Uterus (tissue), 7 donors: ENCODE measurements around a stretch of chr21.

GRCh38 chr21:36429775-36430643 is 44.8 kb downstream of the CHAF1B start:
- PRO-cap, 4 experiments = peak in 4 of 4 experiments; most common plus-strand start chr21:36430332 (in 2); most common minus-strand start chr21:36430085 (in 4)
- RAMPAGE, long total RNA, 2 experiments = no peak in any of the 2 experiments
- RRBS = no CpG with 5 or more reads among the region's 32 CpGs

DNA sequence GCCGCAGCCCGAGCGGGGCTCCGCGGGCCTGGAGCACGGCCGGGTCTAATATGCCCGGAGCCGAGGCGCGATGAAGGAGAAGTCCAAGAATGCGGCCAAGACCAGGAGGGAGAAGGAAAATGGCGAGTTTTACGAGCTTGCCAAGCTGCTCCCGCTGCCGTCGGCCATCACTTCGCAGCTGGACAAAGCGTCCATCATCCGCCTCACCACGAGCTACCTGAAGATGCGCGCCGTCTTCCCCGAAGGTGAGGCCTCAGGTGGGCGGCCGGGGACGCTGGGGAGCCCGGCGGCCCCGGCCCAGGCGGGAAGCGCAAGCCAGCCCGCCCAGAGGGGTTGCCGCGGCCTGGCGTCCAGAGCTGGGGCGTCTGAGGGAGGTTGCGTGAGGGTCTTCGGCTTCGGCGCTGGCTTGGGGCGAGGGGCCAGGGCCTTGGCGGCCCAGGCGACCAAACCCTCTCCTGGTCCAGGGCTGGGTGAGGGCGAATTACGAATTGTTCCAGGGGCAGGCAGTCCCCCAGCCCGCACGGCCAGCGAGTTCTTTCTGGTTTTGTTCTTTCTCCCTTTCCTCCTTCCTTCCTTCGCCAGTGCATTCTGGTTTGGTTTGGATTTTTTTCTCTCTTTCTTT is 873 bp downstream of the SIM2 start:
- PRO-cap, 4 experiments = no peak in any of the 4 experiments
- RAMPAGE, long total RNA, 2 experiments = no peak in any of the 2 experiments
- RRBS = 3% methylated on average over 7 of the region's 51 CpGs

- PRO-cap, 4 experiments = no peak in any of the 4 experiments
- RAMPAGE, long total RNA, 2 experiments = no peak in any of the 2 experiments
- RRBS = no CpG with 5 or more reads among the region's 15 CpGs
Observed at GRCh38 chr21:36788096-36788866, 89.4 kb downstream of the SIM2 start.

- PRO-cap, 4 experiments = no peak in any of the 4 experiments
- RAMPAGE, long total RNA, 2 experiments = no peak in any of the 2 experiments
Observed at GRCh38 chr21:37083125-37083550, 10.1 kb downstream of the TTC3 start.

GRCh38 chr21:37108203-37108857 is 35.3 kb downstream of the TTC3 start:
- PRO-cap, 4 experiments = no peak in any of the 4 experiments
- RAMPAGE, long total RNA, 2 experiments = no peak in any of the 2 experiments
- RRBS = no CpG with 5 or more reads among the region's 6 CpGs

DNA sequence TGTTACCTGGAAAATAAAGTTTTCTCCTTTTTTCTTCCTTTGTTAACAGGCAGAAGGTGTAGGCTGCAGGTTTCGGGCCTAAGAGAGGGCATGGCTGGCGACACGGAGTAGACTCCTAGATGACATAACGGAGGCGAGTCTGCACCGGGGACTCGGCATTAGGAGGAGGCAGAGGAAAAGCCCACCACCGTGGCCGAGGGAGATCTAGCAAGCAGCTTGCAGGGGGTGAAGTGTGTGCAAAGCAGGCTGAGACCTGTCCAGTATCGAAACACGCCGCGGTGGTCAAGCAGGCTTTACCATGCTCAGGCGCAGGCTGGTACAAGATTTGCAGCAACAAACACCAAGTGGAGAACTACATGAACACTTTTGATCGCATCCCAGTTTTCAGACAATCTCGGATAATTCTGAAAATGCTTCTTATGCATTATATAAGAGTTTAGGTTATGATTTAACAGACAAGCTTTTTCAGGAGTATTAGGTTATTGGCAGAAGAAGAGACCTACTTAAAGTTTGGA is 8.6 kb downstream of the VPS26C start:
- PRO-cap, 4 experiments = peak in 1 of 4 experiments; most common minus-strand start position 327 of the sequence (in 1)
- RAMPAGE, long total RNA, 2 experiments = no peak in any of the 2 experiments
- RRBS = no CpG with 5 or more reads among the region's 16 CpGs

- PRO-cap, 4 experiments = no peak in any of the 4 experiments
- RAMPAGE, long total RNA, 2 experiments = no peak in any of the 2 experiments
- RRBS = no CpG with 5 or more reads among the region's 15 CpGs
Observed at GRCh38 chr21:37375705-37376580, 9.4 kb downstream of the DYRK1A start.

GRCh38 chr21:37383733-37384243 is 17.2 kb downstream of the DYRK1A start:
- PRO-cap, 4 experiments = no peak in any of the 4 experiments
- RAMPAGE, long total RNA, 2 experiments = no peak in any of the 2 experiments
- RRBS = no CpG with 5 or more reads among the region's 1 CpG

- PRO-cap, 4 experiments = no peak in any of the 4 experiments
- RAMPAGE, long total RNA, 2 experiments = start-site peak on the plus strand in 1 of 2 experiments, at chr21:37392595-37392842 at its widest, 11 reads per replicate
- RRBS = no CpG with 5 or more reads among the region's 8 CpGs
Observed at GRCh38 chr21:37392497-37393049, 26.0 kb downstream of the DYRK1A start.

DNA sequence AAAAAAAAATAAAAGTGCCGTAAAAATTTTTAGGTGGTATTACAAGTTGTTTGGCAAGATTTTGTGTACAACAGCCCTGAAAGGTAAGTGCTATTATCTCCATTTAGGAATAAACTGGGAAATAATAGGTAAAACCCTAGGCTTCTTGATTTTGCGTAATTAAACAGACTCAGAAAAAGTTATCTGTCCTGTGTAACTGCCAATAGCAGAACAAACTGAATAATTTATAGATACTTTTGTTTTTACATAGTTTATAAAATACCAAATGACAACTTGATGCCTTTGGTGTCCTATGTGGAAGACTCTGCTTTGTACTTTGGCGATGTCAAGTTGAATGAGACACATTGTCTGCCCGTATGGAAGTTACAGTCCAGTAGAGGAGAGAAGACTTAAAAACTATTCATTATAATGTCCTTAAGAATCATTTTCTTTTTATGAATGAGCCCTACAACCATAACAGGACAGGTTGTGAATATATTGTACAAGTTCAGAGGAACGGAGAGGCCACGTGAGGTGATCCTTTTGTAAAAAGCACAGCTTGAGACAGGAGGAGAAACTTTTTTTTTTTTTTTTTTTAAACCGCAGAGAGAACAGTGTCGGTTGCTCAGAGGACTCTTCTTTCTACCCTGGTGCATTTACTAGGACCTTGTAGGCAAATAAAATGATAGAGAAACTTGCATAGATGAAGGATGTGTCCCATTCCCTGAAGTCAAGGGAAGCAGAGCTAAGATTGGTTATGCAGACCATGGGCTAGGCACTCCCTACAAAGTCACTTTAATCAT is 32.0 kb downstream of the DYRK1A start:
- PRO-cap, 4 experiments = no peak in any of the 4 experiments
- RAMPAGE, long total RNA, 2 experiments = start-site peak on the plus strand in 1 of 2 experiments, centred at position 588 of the sequence, 12 reads per replicate
- RRBS = no CpG with 5 or more reads among the region's 8 CpGs

DNA sequence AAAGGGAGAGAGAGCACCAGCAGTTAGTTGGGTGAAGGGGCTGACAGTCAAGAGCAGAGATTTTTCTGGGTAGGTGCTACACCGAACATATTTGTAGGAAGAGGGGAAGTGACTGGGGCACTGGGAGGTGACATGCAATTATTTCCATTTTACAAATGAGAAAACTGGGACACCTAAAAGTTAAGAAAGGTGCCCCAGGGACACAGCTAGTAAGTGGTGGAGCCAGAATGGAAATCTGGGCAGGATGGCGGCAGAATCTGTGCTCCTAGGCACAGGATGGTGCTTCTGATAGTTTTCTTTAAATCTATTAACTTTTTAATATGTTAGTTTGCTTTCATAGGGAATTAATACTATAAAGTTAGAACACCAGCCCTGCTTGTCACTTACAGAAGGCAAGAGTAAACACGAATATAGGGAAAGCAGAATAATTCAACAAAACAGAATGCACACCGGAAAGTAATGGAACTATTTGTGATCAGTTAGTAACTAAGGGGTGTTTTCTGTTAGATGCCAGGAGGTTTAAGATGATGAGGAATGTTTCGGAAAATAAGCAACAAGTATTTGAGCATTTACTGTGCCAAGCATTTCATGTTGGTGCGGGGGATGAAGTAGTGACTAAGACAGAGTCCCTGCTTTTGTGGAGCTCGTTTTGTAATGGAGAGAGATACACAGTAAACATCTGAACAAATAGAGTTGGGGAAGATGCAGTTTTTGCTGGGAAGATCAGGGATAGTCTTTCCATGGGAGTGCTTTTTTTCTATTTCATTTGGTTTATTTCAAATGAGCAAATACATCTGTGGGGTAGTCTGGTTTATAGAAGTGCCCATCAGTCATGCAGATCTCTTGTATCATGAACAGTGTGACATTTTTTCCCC is 78.5 kb downstream of the DYRK1A start:
- PRO-cap, 4 experiments = no peak in any of the 4 experiments
- RAMPAGE, long total RNA, 2 experiments = start-site peak on the plus strand in 1 of 2 experiments, centred at position 417 of the sequence, 12 reads per replicate
- RRBS = no CpG with 5 or more reads among the region's 7 CpGs

DNA sequence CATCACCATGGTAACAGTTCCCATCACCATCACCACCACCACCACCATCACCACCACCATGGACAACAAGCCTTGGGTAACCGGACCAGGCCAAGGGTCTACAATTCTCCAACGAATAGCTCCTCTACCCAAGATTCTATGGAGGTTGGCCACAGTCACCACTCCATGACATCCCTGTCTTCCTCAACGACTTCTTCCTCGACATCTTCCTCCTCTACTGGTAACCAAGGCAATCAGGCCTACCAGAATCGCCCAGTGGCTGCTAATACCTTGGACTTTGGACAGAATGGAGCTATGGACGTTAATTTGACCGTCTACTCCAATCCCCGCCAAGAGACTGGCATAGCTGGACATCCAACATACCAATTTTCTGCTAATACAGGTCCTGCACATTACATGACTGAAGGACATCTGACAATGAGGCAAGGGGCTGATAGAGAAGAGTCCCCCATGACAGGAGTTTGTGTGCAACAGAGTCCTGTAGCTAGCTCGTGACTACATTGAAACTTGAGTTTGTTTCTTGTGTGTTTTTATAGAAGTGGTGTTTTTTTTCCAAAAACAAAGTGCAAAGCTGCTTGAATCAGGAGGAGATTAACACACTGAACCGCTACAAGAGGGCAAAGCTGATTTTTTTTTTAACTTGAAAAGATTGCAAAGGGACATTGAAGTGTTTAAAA is 145.6 kb downstream of the DYRK1A start:
- PRO-cap, 4 experiments = no peak in any of the 4 experiments
- RAMPAGE, long total RNA, 2 experiments = start-site peak on the plus strand in 1 of 2 experiments, centred at position 247 of the sequence, 19 reads per replicate
- RRBS = no CpG with 5 or more reads among the region's 10 CpGs

DNA sequence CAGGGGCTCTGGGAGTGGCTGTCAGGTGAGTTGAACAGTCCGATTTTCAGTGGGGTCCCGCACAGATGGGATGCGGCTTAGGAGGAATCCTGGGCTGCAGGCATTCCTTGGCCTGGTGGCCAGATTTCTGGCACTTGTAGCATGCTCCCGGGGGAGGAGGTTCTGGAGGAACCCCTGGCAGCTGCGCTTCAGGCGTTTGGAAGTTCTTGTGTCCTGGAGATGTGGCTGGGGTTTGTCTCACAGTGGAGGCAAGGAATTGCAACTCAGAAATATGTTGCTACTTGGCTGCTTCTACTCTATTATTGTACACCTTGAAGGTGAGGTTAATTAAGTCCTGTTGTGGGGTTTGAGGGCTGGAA is 223.7 kb downstream of the DYRK1A start:
- PRO-cap, 4 experiments = no peak in any of the 4 experiments
- RAMPAGE, long total RNA, 2 experiments = no peak in any of the 2 experiments
- RRBS = no CpG with 5 or more reads among the region's 6 CpGs

DNA sequence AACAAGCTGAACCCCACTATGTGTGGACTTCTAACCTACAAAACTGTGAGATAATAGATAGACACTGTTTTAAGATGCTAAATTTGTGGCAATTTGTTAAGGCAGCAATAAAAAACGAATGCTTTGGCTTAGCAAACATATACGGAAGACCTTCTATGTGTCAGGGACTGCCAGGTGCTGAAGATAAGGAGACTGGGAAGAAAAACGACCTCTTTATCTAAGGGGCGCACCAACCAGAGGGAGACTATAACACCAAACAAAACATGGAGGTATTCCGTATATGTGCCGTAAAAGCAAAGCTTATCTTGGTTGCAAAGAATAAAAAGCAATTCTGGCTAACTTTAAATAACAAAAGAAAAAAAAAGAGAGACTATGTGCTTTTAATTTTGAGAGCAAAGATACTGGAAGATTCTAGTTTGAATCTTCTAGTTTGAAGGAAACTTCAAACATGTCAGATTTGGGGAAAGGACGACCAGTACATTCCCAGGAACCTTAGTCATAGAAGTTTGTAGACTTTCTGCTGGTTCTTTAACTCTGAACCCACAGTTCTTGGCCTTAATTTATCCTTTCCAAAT is 167.0 kb upstream of the KCNJ15 start:
- PRO-cap, 4 experiments = no peak in any of the 4 experiments
- RAMPAGE, long total RNA, 2 experiments = no peak in any of the 2 experiments
- RRBS = no CpG with 5 or more reads among the region's 7 CpGs

GRCh38 chr21:38121183-38121782 is 135.5 kb upstream of the KCNJ15 start:
- PRO-cap, 4 experiments = no peak in any of the 4 experiments
- RAMPAGE, long total RNA, 2 experiments = no peak in any of the 2 experiments
- RRBS = no CpG with 5 or more reads among the region's 25 CpGs

GRCh38 chr21:38299894-38300688 is 43.3 kb downstream of the KCNJ15 start:
- PRO-cap, 4 experiments = no peak in any of the 4 experiments
- RAMPAGE, long total RNA, 2 experiments = no peak in any of the 2 experiments
- RRBS = no CpG with 5 or more reads among the region's 13 CpGs

- PRO-cap, 4 experiments = no peak in any of the 4 experiments
- RAMPAGE, long total RNA, 2 experiments = start-site peak on the minus strand in 1 of 2 experiments, at chr21:38414103-38414218 at its widest, 5 reads per replicate
- RRBS = no CpG with 5 or more reads among the region's 2 CpGs
Observed at GRCh38 chr21:38414015-38414367, 84.3 kb downstream of the ERG start.

GRCh38 chr21:38488958-38489150 is 9.4 kb downstream of the ERG start:
- PRO-cap, 4 experiments = no peak in any of the 4 experiments
- RAMPAGE, long total RNA, 2 experiments = no peak in any of the 2 experiments
- RRBS = no CpG with 5 or more reads among the region's 5 CpGs

- PRO-cap, 4 experiments = no peak in any of the 4 experiments
- RAMPAGE, long total RNA, 2 experiments = no peak in any of the 2 experiments
- RRBS = no CpG with 5 or more reads among the region's 2 CpGs
Observed at GRCh38 chr21:38489151-38489529, 9.1 kb downstream of the ERG start.

GRCh38 chr21:38790011-38790376 is 15.7 kb upstream of the ETS2 start:
- PRO-cap, 4 experiments = no peak in any of the 4 experiments
- RAMPAGE, long total RNA, 2 experiments = no peak in any of the 2 experiments
- RRBS = no CpG with 5 or more reads among the region's 7 CpGs